Anterior vena cava (tissue), 1 donor: ENCODE results near the genes CYP2S1 and B9D2.

- PRO-cap, result no peak
Observed at GRCh38 chr19:40719398-40719831, 2.5 kb downstream of the ITPKC start.

DNA sequence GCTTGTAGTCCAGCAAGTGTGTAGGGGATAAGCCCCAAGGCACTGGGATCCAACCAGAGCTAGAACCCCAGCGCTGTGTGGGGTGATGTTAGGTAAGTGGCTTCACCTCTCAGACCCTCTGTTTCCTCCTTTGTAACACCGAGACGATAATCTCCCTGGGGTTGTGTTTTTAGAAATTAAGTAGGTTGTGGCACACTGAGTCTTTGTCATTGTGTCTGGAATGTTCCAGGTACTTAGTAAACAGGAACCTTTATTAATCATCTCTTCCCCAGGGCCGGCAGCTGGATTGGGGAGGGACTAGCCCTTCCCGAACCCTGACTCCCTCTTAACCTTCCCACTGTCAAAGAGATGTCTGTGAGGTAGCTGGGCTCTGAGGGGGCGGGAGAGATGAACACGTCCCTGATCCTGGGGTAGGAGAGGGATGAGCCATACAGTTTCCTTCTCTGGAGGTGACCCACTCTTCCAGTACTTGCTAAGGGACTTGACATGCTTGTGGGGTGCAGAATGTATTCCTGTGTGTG is 5.3 kb downstream of the ITPKC start:
- PRO-cap, result bidirectional peak, plus-strand start at position 280 of the sequence, minus-strand start at position 205 of the sequence

- PRO-cap, result bidirectional peak, plus-strand start at chr19:40778247, minus-strand start at chr19:40777923
Observed at GRCh38 chr19:40777004-40778131, 679 bp upstream of the RAB4B start.

DNA sequence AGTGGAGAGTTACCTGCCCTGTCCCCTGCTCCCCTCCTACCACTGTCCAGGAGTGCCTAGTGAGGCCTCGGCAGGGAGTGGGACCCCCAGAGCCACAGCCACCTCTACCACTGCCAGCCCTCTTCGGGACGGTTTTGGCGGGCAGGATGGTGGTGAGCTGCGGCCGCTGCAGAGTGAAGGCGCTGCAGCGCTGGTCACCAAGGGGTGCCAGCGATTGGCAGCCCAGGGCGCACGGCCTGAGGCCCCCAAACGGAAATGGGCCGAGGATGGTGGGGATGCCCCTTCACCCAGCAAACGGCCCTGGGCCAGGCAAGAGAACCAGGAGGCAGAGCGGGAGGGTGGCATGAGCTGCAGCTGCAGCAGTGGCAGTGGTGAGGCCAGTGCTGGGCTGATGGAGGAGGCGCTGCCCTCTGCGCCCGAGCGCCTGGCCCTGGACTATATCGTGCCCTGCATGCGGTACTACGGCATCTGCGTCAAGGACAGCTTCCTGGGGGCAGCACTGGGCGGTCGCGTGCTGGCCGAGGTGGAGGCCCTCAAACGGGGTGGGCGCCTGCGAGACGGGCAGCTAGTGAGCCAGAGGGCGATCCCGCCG is 1.8 kb downstream of the EGLN2 start:
- PRO-cap, result no peak

- PRO-cap, result no peak
Observed at GRCh38 chr19:40833783-40834044, 16.5 kb downstream of the CYP2A6 start.

DNA sequence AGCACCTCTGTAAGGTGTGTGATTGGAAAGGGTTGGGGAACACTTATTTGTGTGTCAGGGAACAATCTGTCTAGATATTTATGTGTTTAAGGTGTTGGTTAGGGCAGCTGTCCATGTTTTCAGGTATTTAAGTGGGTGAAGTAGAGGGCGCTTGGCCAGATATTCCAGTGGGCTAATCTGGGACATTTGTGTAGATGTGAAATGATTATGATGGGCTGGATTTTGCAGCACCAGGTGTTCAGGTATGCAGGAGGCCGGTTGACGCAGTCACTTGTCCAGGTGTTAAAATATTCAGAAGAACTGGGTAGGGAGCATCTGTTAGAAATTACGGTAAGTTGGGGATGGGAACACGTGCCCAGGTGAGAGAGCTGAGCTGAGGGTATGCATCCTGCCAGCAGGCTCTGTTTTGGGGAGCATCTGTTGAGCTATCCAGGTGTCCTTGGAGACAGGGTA is 2.6 kb downstream of the CYP2A6 start:
- PRO-cap, result no peak

GRCh38 chr19:41192691-41193701 is at the start of gene CYP2S1:
TSS of gene CYP2S1 (plus strand) at chr19:41193219.
- PRO-cap, result unidirectional peak, plus-strand start at chr19:41193239

DNA sequence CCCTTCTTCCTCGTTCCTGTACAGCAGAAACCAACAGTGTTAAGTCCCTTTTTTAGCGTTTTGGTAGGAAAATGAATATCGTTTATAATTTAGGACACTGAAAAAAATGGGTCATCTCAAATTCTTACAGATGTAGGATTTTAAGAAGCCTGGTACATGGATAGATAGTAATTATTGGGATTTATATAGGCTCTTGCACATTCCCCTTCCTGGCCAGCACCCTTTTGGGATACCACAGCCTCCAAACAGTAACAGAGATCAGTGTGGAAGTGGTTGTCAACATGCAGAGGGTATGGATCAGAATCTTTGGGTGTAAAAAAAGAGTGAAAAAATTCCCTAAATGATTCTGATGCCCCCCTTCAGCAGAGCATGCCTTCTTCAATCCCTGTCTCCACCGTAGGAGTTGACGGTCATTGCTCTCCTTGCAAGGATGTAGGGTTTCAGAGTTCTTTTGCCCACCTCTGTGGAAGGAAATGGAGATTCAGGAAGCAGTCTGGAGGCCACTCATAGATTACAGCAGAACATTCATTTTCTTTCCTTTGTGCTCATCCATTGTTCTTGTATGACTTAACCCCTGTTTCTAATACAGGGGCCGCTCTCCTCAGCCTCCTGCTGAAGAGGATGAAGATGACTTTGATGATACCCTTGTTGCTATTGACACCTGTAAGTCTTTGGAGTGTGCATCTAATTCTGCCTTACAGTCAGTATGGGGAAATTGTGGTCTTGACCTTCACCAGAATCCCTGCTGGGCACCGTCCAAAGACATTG is 9.4 kb downstream of the HNRNPUL1 start:
- PRO-cap, result no peak

DNA sequence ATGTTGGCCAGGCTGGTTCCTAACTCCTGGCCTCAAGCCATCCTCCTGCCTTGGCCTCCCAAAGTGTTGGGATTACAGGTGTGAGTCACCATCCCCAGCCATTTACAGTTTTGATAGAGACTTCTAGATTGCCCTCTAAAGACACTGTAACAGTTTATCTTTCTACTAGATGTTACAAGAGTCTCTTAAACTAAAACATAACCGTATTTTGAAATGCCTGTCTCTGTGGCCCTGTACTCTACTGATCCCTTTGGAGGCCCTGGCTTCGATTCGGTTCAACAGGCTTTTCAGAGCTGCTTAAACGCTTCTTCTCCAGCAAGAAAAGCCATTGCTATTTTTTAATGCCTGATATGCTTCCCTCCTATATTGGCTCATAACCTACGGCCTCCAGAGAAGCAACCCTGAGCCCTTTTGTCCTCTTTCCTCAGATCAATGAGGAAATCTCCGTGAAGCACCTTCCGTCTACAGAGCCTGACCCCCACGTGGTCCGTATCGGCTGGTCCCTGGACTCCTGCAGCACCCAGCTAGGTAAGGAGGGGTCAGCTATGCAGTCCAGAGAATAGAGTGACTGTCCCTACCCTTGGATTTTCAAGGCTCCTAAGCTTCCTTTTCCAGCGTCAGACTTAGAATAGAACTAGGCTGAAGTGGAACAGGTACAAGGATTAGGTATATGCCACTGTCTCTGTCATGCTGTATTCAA is 14.6 kb downstream of the HNRNPUL1 start:
- PRO-cap, result no peak

DNA sequence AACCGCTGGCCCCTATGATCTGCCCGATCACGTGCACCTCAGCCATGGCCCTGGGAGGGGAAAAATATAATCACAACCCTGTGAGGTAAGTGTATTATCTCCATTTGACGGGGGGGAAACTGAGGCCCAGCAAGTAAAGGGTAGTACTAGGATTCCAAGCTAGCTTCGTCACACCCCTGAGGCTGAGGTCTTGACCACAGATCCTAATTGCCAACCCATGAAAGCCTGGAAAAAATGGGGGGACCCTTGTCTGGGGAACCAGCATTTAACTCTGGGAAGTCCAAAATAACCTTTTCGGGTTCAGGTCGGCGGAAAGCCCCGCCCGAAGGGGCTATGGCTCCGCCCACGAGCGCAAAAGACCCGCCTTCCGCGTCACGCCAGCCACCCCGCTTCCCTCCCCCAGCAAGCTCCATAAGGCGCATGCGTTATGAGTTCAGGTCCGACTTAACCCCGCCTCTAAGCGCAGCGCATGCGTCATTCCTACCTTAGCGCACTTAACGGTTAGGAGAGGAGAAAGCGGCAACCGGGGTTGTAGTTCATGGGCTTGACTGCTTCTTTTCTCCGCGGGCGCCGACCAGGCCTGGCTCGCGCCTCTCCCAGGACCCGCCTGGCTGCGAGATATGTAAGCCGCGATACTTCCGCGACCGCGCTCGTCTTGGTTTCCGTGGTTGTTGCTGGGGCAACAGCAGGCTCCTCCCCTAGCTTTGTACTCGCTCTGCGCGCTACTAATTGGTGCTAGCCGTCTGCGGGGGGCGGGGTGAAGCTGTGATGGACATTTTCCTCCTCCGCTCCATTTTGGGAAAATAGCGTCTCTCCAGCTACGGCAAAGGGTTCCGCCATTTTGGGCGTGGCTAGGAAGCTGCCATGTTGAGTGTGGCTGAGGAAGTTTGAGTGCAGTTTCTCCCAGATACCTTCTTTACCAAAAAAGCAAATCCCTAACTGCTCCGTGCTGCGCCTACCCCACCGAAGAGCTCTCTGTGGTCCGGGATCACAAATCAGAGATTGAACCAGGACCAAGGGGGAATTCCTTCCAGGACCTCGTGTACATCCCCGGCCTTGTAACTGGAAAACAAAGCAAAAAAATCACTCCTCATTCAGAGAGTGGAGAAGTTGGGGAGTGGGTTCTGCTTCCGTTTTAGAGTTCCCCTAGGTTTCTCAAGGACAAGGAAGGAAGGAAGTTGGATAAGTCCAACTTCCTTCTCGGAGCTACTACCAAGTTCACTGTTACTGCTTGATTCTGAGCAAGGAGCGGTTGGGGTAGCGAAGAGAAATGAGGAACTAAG is at the start of gene B9D2:
TSS of gene B9D2 (minus strand) at position 676 of the 1,283 bp plus-strand sequence.
- PRO-cap, result bidirectional peak, plus-strand start at position 497 of the sequence, minus-strand start at position 404 of the sequence

DNA sequence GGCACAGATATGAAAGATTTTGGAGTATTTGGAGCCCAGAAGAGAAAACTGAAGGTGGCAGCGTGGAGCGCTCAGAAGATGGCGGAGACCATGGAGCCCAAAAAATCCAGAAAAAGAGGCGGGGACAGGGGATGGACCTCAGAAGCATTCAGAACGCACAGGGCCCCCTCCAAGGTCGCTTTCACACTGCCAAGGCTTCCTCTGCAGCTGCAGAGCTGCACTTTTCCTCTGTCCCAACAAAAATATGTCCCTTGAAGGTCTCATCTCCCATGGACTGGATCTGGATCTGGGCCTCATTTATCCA is 35.5 kb downstream of the ERICH4 start:
- PRO-cap, result no peak

- PRO-cap, result no peak
Observed at GRCh38 chr19:41546228-41546850, 29.6 kb upstream of the CEACAM21 start.

GRCh38 chr19:41564435-41565036 is 11.4 kb upstream of the CEACAM21 start:
- PRO-cap, result no peak

DNA sequence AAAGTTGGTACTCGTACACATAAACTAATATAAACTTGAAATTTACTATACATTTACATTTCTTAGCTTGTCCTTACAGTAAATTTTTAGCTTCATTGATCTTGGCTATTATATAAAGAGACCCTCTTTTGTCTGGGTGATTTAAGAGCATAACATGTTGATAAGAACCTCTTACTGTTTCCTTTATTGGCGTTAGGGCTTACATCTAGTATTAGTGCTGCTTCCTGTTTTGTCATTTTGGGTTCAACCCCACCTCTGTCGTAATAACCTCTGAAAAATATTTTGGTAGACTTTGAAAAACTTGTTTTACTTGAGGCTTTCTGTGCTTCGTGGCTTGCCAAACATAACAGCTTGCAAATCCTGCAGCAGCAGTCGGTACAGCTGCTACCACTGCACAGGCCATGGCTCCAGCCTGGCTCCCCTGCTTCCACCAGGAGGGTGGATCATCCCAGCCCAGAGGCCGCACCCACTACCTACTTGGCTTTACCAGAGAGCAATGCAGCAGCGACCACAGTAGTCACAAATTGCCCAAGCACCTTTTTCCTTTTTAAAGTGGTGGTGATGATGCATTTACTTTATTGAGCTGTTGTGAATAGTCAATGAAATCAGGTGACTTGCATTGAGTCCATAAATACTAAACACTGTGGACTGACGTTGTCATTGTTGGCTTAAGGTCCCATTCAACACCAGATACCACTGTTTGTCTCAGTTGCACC is 11.8 kb upstream of the CEACAM4 start:
- PRO-cap, result no peak

DNA sequence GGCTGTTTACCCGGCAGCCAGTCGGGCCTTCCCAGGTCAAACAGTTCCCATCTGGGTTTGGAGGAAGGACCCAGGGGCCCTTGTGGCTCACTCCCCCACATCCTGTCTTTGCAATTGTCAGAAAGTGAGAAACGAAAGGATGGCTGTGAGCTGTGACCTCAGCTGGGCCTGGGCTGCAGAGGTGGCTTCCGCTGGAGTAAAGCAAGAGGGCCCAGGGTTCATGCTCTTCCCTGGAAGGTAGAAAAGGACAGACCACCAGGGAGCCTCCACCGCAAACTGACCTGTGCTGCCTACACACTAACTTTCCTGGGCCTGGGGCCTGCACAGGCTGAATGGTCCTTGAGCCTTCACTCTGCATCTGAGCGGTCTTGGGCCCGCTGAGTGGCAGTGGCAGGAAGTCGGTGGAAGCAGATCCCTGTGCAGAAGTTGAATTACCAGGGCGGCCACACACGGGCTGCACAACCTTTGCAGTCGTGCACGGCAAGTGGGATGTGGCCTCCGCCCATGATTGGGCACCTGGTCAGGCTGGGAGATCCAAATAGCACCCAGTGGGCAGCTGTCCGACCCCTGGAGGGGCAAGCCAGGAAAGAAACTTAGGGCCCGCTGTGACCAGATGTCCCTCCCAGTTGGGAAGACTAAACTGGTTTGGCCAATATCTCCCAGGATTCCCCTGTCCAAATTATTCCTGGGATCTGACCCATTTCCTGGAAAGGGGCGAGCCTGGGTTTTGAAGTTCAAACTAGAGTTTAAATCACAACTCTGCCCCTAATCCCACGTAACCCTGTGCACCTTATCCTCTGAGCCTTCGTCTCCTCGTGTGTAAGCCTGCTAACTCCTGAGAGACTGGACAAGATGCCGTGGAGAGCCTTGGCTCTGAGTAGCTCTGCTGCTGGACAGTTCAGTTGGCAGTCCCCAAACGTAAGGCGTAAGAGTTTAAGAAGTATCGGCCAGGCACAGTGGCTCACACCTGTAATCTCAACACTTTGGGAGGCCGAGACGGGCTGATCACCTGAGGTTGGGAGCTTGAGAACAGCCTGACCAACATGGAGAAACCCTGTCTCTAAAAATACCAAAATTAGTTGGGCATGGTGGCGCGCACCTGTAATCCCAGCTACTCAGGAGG is 5.0 kb upstream of the CD79A start:
- PRO-cap, result no peak

DNA sequence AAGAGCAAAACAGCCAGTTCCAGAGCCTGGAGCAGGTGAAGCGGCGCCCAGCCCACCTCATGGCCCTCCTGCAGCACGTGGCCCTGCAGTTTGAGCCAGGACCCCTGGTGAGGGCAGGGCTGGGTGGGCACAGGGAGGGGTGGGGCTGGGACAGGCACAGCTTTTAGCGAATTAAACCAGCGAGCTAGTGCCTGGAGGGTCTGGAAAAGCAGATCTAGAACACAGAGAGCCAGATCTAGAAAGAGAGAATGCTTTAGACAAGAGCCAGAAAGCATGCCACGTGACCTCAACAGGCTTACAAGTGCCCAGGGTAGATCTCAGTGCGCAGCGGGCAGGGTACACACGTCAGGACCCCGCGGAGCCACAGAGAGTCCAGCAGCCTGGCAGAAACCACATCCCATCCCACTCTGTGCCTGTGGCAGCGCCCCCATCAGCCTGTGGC is 5.8 kb downstream of the ARHGEF1 start:
- PRO-cap, result no peak

DNA sequence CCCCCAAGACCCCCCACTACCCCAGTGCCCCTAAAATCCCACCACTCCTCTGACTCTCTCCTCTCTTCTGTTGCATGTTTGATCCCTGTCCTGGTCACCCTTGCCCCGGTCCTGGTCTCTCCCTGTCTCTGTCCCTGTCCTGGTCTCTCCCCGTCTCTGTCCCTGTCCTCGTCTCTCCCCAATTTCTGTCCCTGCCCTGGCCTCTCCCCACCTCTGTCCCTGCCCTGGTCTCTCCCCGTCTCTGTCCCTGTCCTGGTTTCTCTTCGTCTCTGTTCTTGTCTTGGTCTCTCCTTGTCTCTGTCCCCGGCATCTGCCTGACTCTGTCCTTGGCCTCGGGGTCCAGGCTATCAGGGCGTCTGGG is 14.6 kb downstream of the ARHGEF1 start:
- PRO-cap, result no peak

DNA sequence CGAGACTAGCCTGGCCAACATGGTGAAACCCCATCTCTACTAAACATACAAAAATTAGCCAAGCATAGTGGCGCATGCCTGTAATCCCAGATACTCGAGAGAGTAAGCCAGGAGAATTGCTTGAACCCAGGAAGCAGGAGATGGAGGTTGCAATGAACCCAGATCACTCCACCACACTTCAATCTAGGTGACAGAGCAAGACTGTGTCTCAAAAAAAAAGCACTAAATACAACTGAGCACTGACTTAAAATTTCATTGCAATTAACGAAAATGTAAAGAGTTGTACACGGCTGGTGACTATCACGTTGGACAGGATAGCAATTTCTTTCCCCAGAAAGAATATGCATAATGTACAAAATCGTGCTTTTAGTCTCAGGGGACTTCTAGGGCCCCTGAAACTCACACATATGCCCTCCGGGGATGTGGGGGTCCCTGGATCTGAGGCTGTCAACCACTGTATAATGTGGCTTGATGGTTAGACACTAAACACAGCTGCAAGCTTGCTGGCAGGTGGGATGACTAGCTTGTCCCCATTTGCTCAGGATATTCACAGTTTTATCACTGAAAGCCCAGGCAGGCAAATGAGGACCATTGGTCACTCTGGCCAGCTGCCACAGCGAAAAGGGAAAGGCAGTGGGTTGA is 17.3 kb downstream of the ARHGEF1 start:
- PRO-cap, result no peak

DNA sequence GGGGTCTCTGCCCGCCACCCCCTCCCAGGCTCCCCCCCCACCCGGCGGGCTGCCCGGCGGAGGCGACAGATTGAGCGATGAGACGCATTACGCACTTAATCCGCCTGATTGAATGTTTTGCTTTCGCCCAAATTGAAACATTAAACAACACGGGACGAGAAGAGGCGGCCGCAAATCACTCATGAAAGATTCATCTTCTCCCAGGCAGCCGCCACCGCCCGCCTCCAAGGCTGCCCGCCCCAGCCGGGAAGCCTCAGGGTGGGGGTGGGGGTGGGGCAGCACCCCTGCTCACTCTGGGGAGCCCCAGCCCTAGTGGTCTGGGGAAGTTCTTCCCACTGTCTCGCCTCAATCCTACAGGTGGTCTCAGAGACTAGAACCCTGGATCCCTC is 7.6 kb upstream of the ERFL start:
- PRO-cap, result no peak

- PRO-cap, result no peak
Observed at GRCh38 chr19:41967176-41967473, 8.0 kb upstream of the RABAC1 start.